Measurements from ENCODE around the genes MBD3L2B, ZNF358 and CAMSAP3.

- PRO-cap, result no peak
- RAMPAGE, long total RNA, 4 experiments, result start-site peak on the minus strand in 3 of 4 experiments, at chr19:6685007-6685081 at its widest, 50 to 448 reads per replicate
Measured at GRCh38 chr19:6684559-6685195, 14.7 kb upstream of the TNFSF14 start.

DNA sequence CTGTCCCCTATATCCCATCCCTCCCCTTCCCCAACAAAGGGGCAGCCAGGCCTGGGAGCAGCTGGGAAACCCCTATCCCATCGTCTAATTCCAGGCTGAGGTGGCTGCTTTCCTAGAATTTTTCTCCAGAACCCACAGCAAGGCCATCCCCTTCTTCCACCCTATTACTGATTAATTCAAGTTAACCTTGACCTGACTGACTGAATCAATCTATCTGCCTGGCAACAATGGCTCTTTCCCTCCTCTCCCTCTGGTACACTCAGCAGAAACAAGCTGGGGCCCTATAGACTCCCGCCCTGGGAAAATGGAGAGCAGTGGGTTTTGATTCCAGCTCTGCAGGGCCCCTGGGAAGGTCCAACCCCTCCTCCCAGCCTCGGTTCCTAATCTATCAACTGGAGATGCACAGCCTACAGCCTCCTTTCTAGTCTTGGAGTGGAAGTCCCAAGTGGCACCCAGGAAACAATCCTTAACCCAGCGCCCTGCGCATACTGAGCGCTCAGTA is 5.0 kb upstream of the C3 start:
- PRO-cap, result no peak
- RAMPAGE, long total RNA, 4 experiments, result no peak in any of the 4 experiments

- PRO-cap, result no peak
- RAMPAGE, long total RNA, 4 experiments, result no peak in any of the 4 experiments
Measured at GRCh38 chr19:6773100-6774168, 926 bp downstream of the VAV1 start.

DNA sequence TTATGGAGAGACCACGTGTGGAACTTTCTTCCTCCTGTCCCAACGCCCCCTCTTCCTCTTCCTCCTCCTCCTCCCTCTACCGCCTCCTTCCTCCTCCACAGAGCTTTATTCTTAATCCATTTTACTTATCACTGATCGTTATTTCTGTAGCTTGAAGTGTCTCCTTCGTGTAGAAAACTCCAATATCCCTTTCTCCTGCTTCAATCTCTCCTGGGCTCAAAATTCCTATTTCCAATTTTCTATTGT is 53.5 kb downstream of the MBD3L2B start:
- PRO-cap, result no peak
- RAMPAGE, long total RNA, 4 experiments, result no peak in any of the 4 experiments

- PRO-cap, result no peak
- RAMPAGE, long total RNA, 4 experiments, result no peak in any of the 4 experiments
Measured at GRCh38 chr19:7021268-7021832, at the start of gene MBD3L2B. Gene MBD3L2B (minus strand): TSS chr19:7021431.

DNA sequence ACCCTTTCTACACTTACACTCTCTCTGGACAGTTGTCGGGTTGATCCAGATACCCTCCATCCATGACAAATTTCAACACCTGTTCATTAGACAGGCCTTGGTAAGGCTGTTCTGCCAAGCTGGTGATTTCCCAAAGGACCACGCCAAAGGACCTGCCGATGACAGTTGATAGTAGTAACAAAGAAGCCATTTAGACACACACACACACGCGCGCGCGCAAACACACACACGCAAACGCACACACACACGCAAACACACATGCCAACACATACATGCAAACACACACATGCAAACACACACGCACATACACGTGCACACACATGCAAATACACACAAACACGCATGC is 49.9 kb downstream of the ZNF557 start:
- PRO-cap, result no peak
- RAMPAGE, long total RNA, 4 experiments, result no peak in any of the 4 experiments

DNA sequence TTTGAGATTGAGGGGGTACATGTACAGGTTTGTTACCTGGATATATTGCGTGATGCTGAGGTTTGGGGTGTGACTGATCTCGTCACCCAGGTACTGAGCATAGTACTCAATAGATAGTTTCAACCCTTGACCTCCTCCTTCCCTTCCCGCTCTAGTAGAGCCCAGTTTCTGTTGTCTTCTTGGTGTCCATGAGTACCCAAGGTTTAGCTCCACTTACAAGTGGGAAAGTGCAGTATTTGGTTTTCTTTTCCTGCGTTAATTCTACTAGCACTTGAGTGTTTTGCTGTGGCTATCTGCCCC is 47.1 kb downstream of the ARHGEF18 start:
- PRO-cap, result no peak
- RAMPAGE, long total RNA, 4 experiments, result no peak in any of the 4 experiments

- PRO-cap, result no peak
- RAMPAGE, long total RNA, 4 experiments, result no peak in any of the 4 experiments
Measured at GRCh38 chr19:7507910-7508320, 8.0 kb upstream of the ZNF358 start.

DNA sequence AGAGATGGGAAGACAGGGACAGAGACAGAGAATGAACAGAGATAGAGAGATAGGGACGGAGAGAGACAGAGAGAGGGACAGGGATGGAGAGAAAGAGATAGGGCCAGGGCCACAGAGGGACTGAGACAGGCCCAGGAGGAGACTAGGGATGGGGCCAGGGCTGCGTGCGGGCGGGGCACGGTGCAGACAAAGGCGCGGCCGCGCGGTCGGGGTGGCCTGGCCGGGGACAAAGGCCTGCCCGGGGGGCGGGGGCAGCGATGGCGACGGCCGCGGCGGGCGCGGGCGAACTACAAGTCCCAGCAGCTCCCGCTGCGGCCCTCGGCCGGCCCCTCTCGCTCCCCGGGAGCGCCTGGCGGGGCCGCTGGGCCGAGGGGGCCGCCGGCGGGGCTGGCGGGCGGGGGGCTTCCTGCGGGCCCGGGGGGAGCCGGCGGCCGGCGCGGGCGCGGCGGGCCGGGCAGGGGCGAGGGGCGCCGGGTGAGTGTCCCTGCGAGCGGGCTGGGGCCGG is at the start of gene ZNF358:
Gene ZNF358 (plus strand): TSS at position 328 of the 505 bp plus-strand sequence.
- PRO-cap, result no peak
- RAMPAGE, long total RNA, 4 experiments, result no peak in any of the 4 experiments

DNA sequence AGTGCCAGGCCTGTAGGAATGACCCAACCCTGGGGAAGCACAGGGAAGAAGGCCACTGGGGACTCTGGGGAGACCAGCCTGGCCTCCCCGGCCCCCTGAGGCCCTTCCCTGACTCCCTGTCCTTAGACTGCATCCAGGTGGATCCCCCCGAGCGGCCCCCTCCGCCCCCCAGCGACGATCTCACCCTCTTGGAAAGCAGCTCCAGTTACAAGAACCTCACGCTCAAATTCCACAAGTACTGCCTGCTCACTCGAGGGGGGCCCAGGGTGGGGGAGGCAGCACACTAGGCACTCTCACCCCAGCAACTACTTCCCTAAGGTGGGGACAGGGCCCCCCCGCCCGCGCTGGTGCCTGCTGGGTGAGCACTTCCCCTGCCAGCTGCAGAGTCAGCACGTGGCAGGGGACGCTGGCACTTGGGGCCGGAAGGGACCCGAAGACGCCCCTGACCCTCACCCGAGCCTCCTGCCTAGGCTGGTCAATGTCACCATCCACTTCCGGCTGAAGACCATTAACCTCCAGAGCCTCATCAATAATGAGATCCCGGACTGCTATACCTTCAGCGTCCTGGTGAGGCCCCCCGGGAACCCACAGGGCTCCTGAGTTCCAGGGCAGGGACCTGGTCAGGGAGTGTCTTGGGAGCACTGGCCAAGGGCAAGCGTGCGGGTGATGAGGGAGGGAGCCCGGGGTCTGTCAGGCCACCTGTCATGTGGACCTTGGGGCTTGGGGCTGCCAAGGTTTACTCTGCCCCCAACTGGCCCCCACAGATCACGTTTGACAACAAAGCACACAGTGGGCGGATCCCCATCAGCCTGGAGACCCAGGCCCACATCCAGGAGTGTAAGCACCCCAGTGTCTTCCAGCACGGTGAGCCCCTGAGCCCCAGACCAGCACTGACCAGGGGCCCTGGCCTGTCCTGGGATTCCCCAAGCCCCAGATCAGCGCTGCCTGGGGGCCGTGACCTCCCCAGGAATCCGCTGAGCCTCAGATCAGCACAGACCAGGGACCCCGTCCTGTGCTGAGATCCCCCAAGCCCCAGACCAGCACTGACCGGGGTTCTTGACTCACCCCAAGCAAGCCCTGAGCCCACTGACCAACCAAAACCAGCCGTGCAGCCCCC is 5.3 kb downstream of the MCOLN1 start:
- PRO-cap, result no peak
- RAMPAGE, long total RNA, 4 experiments, result no peak in any of the 4 experiments

DNA sequence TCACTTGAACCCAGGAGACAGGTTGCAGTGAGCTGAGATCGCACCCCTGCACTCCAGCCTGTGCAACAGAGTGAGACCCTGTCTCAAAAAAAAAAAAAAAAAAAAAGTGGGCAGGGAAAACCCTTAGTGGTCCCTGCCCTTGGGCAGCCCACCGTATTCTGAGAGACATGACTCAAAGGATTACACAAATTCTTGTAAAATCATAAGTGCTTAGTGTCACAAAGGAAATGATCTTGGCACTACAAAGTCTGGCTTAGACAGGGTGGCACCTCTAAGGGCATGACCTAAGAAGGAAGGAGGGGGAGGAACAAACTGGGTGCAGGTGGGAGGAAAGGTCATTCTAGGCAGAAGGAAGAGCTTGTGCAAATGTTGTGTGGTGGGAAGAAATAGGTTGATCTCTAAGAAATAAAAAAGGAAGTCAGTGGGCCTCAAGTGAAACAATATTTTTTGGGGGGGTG is 10.3 kb downstream of the PNPLA6 start:
- PRO-cap, result no peak
- RAMPAGE, long total RNA, 4 experiments, result no peak in any of the 4 experiments

DNA sequence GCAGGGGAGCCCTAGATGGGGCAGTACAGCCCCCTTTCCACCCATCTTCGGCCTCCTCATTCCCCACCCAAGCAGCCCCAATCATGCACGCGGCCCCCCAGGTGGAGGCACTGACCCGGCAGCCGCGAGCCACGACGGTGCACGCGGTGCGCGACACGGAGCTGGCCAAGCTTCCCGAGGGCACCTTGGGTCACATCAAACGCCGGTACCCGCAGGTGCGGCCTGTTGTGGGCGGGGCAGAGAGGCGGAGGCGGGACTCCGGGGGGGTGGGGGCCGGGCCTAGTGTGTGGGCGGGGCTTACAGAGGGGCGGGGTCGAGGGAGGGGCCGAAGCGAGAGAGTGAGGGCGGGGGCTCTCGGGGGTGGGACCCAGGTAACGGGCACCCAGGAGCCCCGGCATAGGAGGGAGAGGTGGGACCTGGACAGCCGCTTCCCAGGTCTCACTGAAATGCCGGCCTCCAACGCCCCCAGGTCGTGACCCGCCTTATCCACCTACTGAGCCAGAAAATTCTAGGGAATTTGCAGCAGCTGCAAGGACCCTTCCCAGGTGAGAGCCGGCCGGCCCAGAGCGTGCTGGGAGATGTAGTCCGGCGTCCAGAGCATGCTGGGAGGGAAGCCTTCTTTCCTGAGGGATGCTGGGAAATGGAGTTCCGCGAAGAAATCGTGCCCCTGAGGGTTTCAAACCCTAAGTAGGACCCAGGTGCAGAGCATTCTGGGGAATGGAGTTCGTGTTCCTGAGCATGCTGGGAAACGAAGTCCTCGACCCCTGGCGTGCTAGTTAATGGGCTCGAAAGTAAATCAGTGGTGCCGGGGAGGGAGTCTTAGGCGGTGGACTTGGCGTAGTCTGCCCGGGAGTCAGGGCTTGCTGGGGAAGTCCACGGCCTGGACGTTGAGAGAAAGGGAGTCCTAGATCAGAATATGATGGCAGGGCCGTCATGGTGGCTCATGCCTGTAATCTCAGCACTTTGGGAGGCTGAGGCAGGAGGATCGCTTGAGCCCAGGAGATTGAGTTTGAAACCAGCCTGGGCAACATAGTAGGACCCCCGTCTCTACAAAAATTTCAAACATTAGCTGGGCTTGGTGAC is 15.7 kb downstream of the PNPLA6 start:
- PRO-cap, result no peak
- RAMPAGE, long total RNA, 4 experiments, result no peak in any of the 4 experiments

GRCh38 chr19:7595441-7596695 is at the start of gene CAMSAP3:
Gene CAMSAP3 (plus strand): TSS chr19:7595863.
- PRO-cap, result no peak
- RAMPAGE, long total RNA, 4 experiments, result no peak in any of the 4 experiments

DNA sequence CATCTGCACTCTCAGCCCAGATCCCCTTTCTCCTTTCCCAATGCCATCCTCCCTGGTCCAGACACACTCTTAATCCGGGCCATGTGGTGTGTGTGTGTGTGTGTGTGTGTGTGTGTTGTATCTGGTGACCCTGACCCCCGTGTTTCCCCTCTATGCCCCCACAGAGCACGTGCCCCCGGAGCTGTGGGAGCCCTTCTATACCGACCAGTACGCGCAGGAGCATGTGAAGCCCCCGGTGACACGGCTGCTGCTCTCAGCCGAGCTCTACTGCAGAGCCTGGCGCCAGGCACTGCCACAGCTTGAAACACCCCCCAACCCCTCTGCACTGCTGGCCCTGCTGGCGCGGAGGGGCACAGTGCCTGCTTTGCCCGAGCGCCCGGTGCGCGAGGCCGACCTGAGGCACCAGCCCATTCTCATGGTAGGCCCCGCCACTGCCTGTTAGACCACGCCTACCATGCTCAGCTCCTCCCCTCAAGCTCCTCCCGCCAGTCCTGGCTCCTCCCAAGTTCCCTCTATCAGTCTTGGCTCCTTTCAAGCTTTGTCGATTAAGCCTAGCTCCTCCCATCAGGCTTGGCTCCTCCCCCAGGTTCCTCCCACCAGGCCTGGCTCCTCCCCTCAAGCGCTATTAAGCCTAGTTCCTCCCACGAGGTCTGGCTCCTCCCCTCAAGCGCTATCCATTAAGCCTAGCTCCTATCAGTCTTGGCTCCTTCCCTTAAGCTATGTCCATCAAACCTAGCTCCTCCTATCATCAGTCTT is 9.6 kb downstream of the CAMSAP3 start:
- PRO-cap, result no peak
- RAMPAGE, long total RNA, 4 experiments, result no peak in any of the 4 experiments

DNA sequence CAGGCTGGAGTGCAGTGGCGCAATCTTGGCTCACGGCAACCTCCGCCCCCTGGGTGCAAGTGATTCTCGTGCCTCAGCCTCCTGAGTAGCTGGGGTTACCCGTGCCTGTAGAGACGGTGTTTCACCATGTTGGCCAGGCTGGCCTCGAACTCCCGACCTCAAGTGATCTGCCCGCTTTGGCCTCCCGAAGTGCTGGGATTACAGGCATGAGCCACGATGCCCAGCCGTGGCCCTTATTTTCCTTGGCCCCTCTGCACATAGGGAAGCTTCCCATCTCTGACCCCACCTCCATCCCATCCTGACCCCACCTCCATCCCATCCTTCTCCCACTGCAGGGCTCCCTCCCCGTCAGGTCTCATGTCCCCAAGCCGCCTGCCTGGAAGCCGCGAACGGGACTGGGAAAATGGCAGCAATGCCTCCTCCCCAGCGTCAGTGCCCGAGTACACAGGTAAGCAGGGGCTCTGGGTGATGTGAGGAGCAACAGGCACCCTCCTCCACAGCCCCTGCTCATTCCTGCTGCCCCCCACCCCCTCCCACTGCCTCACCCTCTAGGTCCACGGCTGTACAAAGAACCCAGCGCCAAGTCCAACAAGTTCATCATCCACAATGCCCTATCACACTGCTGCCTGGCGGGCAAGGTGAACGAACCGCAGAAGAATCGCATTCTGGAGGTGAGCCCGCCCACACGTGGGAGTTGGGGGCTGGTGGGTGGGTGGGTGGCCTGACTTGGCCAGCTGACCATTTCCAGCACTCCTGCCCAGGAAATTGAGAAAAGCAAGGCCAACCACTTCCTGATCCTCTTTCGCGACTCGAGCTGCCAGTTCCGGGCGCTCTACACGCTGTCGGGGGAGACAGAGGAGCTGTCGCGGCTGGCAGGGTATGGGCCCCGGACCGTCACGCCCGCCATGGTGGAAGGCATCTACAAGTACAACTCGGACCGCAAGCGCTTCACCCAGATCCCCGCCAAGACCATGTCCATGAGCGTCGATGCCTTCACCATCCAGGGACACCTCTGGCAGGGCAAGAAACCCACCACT is 12.0 kb downstream of the XAB2 start:
- PRO-cap, result no peak
- RAMPAGE, long total RNA, 4 experiments, result no peak in any of the 4 experiments

- PRO-cap, result no peak
- RAMPAGE, long total RNA, 4 experiments, result no peak in any of the 4 experiments
Measured at GRCh38 chr19:7650039-7650627, 13.2 kb downstream of the STXBP2 start.

GRCh38 chr19:7670832-7671269 is 2.0 kb downstream of the RETN start:
- PRO-cap, result no peak
- RAMPAGE, long total RNA, 4 experiments, result no peak in any of the 4 experiments

- PRO-cap, result no peak
- RAMPAGE, long total RNA, 4 experiments, result no peak in any of the 4 experiments
Measured at GRCh38 chr19:7699214-7700187, 2.4 kb downstream of the FCER2 start.

- PRO-cap, result no peak
- RAMPAGE, long total RNA, 4 experiments, result no peak in any of the 4 experiments
Measured at GRCh38 chr19:7788563-7789023, 25.6 kb downstream of the CLEC4M start.

DNA sequence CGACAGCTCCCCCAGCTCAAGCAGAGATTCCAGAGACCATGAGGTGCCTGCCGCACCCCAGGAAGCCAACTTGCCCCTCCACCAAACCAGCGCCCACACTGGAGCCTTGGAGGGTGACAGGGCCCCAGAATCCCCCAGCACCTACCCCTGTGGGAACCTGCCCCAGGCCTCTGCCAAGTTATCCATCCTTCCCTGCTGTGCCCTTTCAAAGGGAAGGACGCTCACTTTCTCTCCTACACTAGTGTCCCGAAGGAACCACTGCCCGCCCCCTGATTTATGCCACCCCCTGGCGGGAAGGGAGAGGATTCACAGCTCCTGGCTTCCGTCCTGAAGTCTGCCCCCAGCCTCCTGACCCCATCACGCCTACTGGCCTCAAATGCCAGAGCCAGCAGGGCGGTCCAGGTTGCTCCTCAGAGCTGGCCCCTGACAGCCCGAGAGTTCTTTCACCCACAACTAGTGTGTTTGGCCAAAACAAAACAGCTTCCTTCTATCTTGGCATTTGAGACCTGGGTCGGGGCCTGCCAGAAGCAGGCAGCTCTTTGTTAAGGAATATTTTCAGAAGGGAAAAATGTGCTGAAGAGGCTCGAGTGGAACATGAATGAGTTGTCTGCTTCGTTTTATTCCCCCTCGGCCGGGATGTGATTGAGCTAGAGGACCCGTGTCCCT is 1.5 kb downstream of the EVI5L start:
- PRO-cap, result no peak
- RAMPAGE, long total RNA, 4 experiments, result no peak in any of the 4 experiments

Data from sigmoid colon (tissue), 4 donors.